ENCODE results near the gene L3MBTL3.

DNA sequence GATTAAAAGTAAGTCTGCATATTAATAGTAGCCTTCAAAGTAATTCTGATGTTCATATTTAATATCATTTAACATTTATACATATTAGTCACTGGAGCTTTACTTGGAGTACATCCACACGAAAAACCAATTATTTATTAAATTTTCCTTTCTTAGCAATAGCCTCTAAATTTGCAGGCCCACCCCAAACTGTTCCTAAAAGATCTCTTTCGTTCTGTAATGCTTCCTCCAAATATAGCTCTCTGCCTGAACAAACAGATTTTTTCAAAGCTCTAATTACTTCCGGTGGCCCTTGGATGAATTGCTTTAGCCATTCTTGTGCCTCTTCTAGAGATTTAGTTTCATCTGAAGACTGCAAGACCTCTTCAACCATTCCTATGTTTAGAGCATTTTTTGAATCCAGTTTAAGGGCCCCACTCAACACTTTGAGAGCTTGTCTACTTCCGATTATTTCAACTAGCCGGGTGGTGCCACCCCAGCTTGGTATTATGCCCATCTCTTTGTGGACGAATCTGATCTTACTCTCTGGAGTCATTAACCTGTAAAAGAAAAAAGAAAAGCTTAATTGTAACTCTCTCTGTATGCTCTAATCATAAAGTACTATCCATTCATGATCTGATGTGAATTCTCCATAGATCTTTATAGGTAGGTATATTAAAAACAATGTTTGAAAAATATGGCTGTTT lies 23.2 kb downstream of the RNF146 start:
- PRO-cap, result no peak
- RAMPAGE, long total RNA, result no peak

- PRO-cap, result no peak
- RAMPAGE, long total RNA, result no peak
Measured at GRCh38 chr6:127918490-127919153, 17.8 kb upstream of the THEMIS start.

DNA sequence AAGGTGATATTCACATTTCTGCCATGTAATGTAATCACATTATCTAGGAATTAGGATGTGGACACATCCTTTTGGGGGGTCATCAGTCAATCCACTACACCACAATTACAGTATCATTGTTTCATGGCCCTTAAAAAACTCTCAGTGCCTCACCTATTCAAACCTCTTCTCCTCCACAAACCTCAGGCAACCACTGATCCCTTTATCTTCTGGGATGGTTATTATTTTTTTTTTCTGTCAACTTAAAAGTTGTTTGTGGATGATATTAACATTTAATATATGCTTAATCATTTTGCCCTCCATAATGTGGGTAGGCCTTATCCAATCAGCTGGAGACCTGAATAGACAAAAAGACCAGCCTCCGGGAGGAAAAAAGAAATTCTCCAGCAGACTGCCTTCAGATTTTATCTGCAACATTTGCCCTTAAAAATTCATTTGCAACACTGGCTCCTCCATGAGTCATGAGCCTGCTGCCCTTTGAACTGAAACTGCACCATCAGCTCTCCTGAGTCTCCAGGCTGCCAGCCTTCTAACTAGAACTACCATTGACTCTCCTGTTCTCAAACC lies 223.7 kb upstream of the THEMIS start:
- PRO-cap, result no peak
- RAMPAGE, long total RNA, result no peak

DNA sequence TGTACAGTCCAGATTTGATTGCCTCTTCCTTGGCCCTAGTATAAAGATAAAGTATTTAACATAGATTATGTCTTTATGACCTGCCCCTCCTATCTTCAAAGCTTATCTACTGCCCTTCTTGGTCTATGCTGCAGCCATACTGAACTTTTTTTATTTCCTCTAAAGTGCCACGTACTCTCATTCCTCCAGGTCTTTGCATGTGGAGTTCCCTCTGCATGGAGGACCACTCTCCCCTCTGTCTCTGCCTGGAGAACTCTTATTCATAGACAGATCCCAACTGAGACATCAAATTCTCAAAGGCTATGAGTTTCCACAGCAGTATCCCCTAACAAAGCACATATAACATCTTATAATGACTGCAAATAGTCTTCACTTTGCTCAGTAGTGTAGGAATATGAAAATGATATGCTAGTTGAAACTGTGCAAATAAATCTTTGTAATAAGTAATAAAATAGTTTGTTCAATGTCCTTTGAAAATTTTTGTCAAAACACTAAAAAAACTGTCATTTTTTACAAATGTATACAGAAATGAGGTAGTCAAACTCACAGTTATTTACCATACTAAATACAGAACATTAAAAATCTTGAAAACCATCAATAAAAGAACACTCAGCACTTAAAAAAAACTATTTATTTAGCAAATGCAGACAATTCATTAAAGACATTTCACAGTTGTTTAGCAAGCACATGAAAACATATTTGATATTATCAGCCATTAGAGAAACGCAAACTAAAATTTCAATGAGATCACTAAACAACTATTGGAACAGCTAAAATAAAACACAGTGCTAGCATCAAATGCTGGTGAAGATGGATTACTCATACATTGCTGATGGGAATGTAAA lies 167.7 kb downstream of the PTPRK start:
- PRO-cap, result no peak
- RAMPAGE, long total RNA, result no peak

DNA sequence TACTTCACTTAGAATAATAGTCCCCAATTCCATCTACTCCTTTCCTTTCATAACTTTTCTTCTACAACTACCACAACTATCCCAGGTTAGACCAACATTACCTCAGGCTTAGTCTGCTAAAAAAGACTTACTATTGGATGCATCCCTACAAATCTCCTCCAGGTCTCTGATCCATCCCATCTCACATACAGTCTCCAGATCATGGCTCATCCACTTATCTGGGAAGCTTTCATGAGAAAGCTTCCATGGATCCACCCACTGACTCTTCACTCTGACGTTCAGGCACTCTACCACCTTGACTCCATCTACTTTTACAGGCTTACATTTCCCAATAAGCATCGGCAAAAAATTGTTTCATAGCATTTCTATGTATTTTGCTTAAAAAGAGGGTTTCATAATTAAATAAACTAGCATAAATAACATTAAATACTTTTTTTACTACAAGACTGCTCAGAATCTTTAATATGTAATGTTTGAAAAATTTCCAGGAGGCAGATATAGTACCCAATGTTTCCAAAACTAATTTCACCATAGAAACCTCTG lies 94.8 kb downstream of the PTPRK start:
- PRO-cap, result no peak
- RAMPAGE, long total RNA, result no peak

GRCh38 chr6:128491170-128491671 lies 29.2 kb downstream of the PTPRK start:
- PRO-cap, result no peak
- RAMPAGE, long total RNA, result no peak

DNA sequence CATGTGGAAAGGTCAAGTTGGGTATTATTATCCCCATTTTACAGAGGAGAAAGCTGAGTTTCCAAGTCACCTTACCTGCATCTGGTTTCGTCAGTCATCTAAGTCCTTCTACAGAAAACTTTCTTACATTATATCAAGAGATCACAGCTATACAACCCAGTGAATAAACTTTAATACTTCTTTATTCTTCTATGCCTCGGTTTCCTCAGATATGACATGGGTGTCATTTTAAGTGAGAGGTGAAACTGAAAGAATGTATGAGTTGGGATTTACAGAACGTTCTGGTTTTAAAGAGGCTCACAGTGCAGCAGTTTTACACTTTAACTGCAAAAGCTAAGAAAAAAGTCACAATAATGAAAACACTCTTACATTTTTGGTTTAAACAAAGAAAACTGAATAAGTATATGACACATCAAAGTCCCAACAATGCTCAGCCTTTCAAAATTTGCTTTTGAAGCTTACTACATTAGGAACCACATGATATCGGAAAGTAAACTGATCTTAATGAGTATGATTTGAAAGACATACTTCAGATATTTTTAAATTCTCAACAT lies 3.0 kb downstream of the PTPRK start:
- PRO-cap, result no peak
- RAMPAGE, long total RNA, result no peak

GRCh38 chr6:128518972-128519523 lies 1.4 kb downstream of the PTPRK start:
- PRO-cap, result bidirectional peak, plus-strand start at chr6:128519303, minus-strand start at chr6:128519174
- RAMPAGE, long total RNA, result no peak

DNA sequence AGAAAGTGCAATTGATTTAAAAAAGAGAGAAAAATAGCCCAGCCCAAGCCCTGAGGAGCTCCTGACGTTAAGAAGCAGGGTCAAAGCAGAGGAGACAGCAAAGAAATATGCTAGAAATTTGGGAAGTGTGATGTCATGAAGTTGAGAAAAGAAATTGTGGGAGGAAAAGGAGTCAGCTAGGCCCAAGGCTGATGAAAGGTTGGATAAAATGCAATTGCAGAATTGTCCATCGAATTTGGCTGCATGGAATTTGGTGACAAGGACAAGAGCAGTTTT lies 381.6 kb downstream of the LAMA2 start:
- PRO-cap, result no peak
- RAMPAGE, long total RNA, result no peak

- PRO-cap, result no peak
- RAMPAGE, long total RNA, result no peak
Measured at GRCh38 chr6:129672788-129673233, 37.2 kb downstream of the ARHGAP18 start.

GRCh38 chr6:129687810-129688269 lies 22.1 kb downstream of the ARHGAP18 start:
- PRO-cap, result no peak
- RAMPAGE, long total RNA, result no peak

DNA sequence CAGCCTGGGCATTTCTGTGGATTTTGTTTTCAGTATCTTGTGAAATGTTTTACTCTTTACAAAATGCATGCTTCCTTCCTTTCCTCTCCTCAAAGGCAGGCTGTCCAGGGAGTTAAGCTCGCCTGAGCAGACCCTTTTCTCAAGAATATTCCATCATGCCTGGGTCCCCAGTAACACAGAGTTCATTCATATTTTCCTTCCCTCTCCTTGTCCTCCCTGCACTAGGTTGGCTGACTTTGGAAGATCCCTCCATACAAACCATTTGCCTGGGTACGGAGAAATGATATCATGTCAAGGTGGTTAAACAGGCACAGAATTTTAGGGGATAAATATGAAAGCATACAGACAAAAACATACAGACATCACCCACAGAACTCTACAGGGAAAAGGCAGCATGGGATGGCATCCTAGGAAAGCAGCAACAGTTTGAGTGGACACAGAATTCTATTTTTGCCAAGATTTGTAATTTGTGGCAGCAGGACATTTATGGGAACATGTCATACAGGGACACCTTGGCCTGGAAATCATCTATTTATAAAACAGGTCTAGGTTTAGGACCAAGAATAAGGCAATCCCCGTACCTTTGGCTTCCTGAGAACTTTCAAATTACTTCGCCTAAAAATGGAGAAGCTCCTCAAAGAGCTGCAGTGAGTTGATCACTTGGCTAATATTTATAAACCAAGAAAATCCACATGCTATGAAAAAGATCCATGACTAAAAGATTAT lies 17.6 kb downstream of the ARHGAP18 start:
- PRO-cap, result no peak
- RAMPAGE, long total RNA, result no peak

DNA sequence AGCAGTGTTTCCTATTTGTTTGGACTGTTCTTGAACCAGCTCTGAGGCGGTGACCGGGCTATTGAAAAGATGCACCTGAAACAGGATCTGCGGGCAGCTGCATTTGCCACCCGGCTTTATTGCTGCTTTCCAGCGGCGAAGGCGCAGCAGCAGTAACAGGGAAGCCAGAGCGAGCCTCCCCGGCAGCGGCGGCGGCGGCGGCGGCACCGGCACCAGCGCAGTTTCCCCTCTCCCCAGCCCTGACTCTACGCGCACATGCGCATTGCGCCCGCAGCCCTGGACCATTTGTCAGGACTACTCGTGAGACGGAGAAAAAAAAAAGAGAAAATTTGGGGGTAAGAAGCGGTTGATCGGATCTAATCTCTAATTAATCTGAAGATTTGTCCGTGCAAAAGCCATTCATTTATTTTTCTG lies at the start of gene L3MBTL3:
TSS of gene L3MBTL3 (plus strand) at position 252 of the 414 bp plus-strand sequence.
- PRO-cap, result bidirectional peak, plus-strand start outside the sequence, minus-strand start at position 154 of the sequence
- RAMPAGE, long total RNA, result no peak

DNA sequence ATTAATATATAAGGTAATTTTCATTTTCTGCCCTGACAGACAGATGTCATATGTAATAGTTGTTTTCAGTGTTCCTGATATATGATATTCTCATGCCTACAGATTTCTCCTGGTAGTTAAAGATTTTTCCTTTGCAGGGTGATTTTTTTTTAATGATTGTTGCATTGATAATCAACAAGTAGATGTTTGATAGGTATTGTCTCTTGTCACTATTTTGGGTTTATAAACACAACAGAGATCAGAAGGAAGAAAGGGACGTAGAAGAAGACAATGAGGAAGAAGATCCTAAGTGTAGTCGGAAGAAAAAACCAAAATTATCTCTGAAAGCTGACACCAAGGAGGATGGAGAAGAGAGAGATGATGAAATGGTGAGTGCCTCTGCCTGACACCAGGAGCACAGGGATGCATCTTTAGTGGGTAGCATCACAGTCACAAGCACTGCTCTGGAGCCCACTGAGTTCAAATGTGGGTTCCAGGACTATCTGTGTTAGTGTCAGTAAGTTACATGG lies 34.3 kb downstream of the L3MBTL3 start:
- PRO-cap, result no peak
- RAMPAGE, long total RNA, result no peak

- PRO-cap, result unidirectional peak, plus-strand start at chr6:131062267; bidirectional peak, plus-strand start at chr6:131062443, minus-strand start at chr6:131062349; bidirectional peak, plus-strand start at chr6:131062510, minus-strand start at chr6:131062522
- RAMPAGE, long total RNA, result no peak
Measured at GRCh38 chr6:131062072-131062719, 849 bp downstream of the EPB41L2 start.

GRCh38 chr6:131063333-131063643 lies 243 bp upstream of the EPB41L2 start:
- PRO-cap, result bidirectional peak, plus-strand start at chr6:131063428, minus-strand start at chr6:131063245
- RAMPAGE, long total RNA, result no peak

GRCh38 chr6:131383716-131384530 lies 189.1 kb upstream of the ARG1 start:
- PRO-cap, result no peak
- RAMPAGE, long total RNA, result no peak

DNA sequence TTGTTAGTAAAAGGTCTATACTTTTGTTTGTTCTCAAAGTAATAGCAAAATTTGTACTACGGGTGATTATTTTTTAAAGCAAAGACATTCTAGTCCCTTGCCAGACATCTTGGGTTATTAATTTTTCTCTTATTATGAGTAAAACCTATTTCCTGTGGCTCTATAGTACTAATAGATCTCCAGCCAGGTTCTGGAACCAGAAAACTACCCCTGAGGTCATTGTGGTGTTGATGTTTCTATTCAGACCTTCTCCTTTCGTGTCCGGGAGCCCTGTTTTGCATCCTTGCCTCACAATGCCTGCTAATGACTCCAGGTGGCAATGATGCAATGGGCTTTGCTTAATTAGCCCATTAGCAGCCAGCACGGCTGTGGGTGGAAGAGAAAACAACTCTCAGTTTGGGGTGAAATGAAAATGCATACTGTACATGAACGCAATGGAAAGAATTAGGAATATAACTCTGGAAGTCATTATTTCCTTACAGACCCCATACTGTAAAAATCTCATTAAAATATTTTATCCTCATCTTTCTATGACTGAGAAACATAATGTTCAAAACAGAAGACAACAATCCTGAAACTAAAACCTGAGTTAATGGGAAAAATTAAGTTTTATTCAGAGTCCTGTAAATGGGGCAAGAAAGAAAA lies 62.9 kb upstream of the ARG1 start:
- PRO-cap, result bidirectional peak, plus-strand start at position 350 of the sequence, minus-strand start at position 277 of the sequence
- RAMPAGE, long total RNA, result no peak

DNA sequence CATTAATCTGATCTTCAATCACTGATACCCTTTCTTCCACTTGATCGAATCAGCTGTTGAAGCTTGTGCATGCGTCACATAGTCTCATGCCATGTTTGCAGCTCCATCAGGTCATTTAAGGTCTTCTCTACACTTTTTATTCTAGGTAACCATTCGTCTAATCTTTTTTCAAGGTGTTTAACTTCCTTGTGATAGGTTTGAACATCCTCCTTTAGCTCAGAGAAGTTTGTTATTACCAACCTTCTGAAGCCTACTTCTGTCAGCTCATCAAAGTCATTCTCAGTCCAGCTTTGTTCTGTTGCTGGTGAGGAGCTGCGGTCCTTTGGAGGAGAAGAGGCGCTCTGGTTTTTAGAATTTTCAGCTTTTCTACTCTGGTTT lies 42.1 kb upstream of the ARG1 start:
- PRO-cap, result no peak
- RAMPAGE, long total RNA, result no peak

DNA sequence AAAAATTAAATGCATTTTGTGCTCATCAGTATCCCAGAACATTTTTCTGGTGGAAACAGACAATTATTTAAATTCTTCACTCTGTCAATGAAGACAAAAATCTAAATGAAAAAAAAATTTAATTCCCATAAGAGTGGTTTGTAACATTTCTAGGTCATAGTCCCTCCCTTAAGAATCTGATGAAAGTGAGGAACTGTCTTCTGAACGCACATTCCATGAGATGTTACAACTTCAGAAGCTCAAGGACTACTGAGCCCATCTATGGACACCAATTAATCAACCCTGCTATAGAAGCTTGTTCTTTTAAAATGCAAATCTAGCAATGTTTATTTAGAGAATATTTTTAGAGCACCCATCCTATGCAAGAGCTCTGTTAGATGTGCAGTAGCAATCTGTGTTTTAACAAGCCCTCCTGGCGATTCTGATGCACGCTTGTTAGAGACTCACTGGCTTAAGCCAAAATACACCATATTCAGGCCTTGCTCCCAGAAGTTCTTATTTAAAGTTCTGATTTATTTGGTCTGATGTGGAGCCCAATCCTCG lies 21.2 kb upstream of the ARG1 start:
- PRO-cap, result no peak
- RAMPAGE, long total RNA, result no peak

Data from GM23338 (cell line).